Breast (tissue), 4 donors: ENCODE measurements around the genes SSX4, FTSJ1 and TBC1D25.

DNA sequence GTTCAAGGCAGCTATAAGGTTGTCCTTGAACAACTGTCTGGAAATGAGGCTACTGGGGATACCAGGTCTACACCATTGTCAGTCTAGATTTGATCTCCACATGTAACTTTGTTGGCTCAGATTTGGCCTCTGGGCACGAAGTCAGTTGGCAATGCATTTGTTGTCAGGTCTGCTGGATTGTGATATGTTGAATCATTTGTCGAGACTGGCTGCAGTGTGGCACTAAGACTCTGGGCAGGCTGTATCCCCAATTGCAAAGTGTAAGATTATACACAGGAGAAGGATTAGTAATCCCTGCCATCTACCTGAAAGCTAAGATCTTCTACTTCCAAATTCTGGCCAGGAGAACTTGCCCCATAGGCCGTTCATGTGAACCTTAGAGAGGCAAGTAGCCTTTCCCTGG is 26.5 kb downstream of the ZNF81 start:
- PRO-cap, 3 experiments = no peak in any of the 3 experiments
- RRBS = no CpG with 5 or more reads among the region's 3 CpGs

DNA sequence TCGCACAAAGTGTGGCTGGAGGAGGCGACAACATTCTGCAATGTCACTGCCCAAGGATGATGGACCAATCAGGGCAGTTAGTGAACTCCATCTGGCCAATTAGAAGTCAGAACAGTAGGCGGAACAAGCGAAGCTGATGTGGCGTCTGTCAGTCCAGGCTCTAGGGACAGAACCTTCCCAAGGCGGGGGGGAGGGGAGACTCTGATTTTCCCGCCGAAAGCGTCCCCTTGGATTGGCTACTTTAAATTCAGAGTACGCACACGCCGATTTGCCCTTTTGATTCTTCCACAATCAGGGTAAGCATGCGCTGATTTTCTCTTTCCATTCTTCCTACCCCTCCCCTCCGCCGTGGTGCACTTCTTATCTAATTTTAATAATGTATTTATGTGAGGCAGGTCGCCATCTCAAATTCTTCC is at the start of gene SSX4:
SSX4 (plus strand) TSS at position 271 of the 416 bp plus-strand sequence.
- PRO-cap, 3 experiments = no peak in any of the 3 experiments
- RRBS = no CpG with 5 or more reads among the region's 16 CpGs

DNA sequence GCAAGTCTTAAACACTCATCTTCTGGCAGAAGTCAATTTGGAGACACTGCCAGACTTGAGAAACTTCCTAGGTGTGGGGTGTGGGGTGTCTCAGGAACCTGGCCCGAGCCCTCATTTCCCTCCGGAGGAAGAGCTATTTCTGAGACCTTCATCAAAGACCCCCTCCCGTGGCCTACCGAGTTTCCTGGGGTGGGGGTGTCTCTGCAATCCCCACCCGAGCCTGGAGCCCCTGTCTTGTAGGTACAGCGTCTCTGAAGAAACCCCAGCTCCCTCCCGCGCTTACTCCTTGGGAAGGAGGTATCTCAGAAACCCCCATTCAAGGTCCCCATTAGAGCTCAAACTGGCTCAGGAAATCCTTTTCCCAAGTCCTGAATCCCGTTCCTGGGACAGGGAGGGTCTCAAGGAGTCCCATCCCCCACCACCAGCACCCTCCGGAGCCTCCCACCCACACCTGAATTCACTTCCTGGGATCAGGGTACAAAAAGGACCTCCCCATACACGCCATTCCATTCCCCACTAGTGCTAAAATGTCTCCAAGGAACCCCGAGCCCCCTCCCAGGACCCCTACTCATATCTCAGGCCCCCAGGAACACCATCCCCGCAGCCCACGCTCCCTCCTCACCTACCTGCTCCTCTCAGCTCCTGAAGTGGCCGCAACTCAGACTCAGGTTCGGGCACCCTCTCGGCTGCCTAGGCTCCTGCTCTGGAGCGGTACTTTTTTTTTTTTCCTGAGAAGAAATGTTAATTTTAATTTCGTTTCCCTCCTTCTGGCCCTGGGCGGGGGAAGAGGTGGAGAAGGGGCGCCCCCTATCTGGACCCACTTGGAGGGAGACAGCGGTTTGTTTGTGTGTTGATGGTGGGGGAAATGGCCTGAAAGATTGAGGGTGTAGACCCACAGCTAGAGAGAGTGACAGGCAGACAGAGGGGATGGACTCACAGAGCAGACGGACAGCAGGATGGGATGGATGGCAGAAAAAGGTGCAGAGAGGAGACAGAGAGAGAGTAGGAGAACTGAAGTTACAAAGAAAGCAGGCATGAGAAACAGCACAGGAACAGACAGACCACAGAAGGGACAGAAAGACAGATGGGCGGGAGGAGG is 1.0 kb downstream of the SLC38A5 start:
- PRO-cap, 3 experiments = no peak in any of the 3 experiments
- RRBS = no CpG with 5 or more reads among the region's 24 CpGs

GRCh38 chrX:48475975-48476697 is at the start of gene FTSJ1:
FTSJ1 (plus strand) TSS chrX:48476199.
- PRO-cap, 3 experiments = peak in 3 of 3 experiments; most common plus-strand start chrX:48476234 (in 3)
- RRBS = 28% methylated on average over 18 of the region's 66 CpGs

DNA sequence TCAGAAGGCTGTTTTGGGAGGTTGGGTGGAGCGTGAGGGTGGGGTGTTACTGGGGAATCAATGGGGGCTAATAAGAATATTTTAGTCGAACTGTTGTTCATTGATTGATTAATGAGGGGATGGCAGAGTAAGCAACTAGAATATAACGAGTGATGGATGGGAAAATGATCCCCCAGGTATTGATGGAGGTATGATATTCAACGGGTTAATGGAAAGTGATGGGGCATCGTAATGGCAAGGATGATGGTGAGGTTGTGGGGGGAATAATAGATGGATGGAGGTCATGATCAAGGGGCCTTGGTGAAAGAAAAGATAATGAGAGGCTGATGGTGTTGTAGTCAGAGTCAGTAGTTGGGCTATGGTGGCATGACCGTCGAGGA is 689 bp downstream of the FTSJ1 start:
- PRO-cap, 3 experiments = no peak in any of the 3 experiments
- RRBS = no CpG with 5 or more reads among the region's 7 CpGs

DNA sequence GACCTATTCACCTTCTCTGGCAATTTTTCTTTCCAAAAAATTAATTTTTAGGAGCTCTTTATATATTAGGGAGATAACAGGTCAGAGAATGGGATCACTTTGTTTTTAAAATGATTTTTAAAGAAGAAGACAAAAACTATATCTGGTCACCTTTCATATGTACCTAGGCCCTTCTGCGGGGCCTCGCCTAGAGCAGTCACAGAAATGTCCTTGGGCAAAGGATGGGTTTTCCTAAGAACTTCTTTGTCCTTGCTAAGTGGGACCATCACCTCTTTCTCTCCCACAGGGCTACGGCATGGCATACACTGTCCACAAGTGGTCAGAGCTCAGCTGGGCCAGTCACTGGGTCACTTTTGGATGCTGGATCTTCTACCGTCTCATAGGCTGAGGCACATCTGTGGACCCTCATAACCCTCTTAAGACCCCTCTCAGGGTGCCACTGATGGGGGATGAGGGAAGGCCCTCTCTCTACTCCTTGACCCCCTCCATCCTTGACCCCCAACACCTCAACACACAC is 1.5 kb upstream of the EBP start:
- PRO-cap, 3 experiments = no peak in any of the 3 experiments
- RRBS = no CpG with 5 or more reads among the region's 4 CpGs

DNA sequence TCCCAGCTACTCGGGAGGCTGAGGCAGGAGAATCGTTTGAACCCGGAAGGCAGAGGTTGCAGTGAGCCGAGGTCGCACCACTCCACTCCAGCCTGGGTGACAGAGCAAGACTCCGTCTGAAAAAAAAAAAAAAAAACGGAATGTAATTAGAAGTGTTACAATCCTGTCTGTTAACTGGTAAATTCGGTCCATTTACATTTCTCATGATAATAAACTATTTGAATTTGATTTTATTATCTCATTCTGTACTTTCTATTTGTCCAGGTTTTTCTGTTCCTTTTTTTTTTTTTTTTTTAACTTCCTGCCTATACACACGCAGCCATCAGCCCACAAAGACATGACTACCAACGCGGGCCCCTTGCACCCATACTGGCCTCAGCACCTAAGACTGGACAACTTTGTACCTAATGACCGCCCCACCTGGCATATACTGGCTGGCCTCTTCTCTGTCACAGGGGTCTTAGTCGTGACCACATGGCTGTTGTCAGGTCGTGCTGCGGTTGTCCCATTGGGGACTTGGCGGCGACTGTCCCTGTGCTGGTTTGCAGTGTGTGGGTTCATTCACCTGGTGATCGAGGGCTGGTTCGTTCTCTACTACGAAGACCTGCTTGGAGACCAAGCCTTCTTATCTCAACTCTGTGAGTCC is 1.9 kb downstream of the EBP start:
- PRO-cap, 3 experiments = no peak in any of the 3 experiments
- RRBS = no CpG with 5 or more reads among the region's 20 CpGs

GRCh38 chrX:48539218-48540187 is at the start of gene TBC1D25:
TBC1D25 (plus strand) TSS chrX:48539714.
- PRO-cap, 3 experiments = peak in 3 of 3 experiments; most common plus-strand start chrX:48539737 (in 2); most common minus-strand start chrX:48540121 (in 3)
- RRBS = 21% methylated on average over 14 of the region's 72 CpGs

- PRO-cap, 3 experiments = peak in 2 of 3 experiments; most common plus-strand start chrX:48574946 (in 1); most common minus-strand start chrX:48574868 (in 2)
- RRBS = 10% methylated on average over 11 of the region's 36 CpGs
Measured at GRCh38 chrX:48574635-48575350, 509 bp downstream of the RBM3 start.

DNA sequence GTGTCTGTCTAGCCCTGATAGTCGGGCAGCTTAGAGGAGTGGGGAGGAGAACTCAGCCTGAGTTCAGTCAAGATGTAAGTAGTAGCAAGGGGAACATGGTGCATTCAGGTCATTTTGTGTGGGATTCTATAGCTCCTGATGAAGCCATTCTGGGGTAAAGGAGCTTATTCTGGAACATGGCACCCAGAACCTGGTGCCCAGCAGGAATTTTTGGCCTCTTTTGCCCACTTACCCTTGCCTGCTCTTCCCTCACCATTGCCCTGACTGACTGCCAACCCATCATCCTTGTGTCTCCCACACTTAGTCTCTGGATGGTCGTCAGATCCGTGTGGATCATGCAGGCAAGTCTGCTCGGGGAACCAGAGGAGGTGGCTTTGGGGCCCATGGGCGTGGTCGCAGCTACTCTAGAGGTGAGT is 1.7 kb downstream of the RBM3 start:
- PRO-cap, 3 experiments = no peak in any of the 3 experiments
- RRBS = no CpG with 5 or more reads among the region's 6 CpGs

DNA sequence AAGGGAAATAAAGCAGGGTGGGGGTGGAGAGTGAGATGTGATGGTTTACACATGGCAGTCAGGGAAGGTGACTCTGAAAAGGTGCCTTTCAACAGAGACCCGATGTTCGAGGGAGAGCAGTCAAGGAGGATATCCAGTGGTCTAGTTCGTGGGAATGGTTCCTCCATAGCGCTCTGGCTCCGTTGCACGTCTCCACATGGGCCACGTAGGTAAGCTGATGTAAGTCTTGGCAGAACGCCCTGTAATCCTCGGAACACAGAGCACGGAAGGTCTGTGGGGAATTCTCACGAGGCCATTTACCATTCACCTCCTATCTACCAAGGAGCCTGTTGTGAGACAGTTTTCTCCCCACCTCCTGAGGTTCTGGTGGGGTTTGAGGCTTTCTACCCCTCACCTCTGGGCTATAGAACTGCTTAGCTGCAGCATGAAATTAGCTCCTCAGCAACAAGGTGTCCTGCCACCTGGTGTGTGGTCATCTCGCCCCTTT is 7.5 kb upstream of the WDR13 start:
- PRO-cap, 3 experiments = peak in 2 of 3 experiments; most common plus-strand start position 279 of the sequence (in 1); most common minus-strand start position 184 of the sequence (in 2)
- RRBS = no CpG with 5 or more reads among the region's 12 CpGs

GRCh38 chrX:48592919-48593372 is 4.3 kb upstream of the WDR13 start:
- PRO-cap, 3 experiments = no peak in any of the 3 experiments
- RRBS = no CpG with 5 or more reads among the region's 6 CpGs

DNA sequence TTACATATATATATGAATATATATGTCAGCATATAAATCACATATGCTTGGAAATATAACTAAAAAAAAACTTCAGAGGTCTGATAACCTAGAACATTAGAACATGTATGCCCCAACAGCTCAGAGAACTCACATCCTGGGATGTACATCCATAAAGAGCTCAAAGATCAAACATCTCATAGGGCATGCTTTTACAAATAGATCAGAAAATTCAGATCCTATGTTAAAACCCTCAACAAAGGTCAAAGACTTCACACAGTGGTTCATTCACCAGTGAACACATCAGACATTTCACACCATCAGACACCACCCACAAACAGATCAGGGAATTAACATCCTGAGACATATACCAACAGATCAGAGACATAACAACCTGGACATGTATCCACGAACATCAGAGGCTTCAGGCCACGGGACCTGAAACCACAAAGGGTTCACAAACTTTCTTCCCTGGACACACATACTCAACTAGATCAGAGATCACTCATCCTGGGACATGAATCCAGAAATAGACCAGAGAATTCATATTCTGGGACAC is 23.4 kb downstream of the SUV39H1 start:
- PRO-cap, 3 experiments = no peak in any of the 3 experiments
- RRBS = no CpG with 5 or more reads among the region's 2 CpGs

- PRO-cap, 3 experiments = no peak in any of the 3 experiments
- RRBS = no CpG with 5 or more reads among the region's 5 CpGs
Measured at GRCh38 chrX:48896390-48896777, 1.2 kb downstream of the TIMM17B start.

DNA sequence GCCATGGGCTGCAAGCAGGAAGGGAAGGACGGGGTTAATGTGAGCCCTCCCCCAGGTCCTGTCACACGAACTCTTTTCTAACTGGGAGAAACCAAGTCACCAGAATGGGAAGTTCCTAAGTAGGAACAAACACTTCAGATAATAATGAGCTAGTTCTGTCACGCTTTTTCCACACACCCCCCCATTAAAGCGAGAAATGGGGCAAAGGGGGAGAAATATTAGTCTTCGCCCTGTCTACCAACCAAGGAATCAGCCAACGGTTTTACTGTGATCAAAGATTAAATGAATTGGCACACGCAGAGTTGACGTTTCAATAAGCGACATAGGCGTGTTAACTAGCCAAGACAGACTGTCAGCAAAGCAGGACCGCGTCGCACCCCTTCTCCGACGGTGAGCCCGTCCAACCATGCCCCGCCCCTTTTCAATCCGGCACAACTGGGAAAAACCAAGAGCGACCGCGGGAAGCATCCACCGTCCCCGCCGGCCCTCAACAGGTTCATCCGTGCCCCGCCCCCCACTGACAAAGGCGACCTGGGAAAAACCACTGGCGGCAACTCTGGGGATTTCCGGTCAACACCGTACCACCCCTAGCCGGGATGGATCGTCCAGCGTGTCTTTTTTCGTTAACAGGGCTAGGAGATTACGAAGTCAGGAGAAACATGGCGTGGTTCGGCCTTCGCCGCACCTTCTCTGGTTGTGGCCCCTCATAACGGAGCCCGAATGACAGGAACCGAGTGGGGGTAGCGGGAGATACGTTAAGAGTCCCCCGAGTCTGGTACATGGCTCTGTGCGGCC is 520 bp downstream of the TIMM17B start:
- PRO-cap, 3 experiments = peak in 3 of 3 experiments; most common plus-strand start position 448 of the sequence (in 3); most common minus-strand start position 245 of the sequence (in 1)
- RRBS = 7% methylated on average over 11 of the region's 46 CpGs

GRCh38 chrX:48902670-48903333 is 5.1 kb downstream of the PQBP1 start:
- PRO-cap, 3 experiments = no peak in any of the 3 experiments
- RRBS = 67% methylated on average over 8 of the region's 16 CpGs

DNA sequence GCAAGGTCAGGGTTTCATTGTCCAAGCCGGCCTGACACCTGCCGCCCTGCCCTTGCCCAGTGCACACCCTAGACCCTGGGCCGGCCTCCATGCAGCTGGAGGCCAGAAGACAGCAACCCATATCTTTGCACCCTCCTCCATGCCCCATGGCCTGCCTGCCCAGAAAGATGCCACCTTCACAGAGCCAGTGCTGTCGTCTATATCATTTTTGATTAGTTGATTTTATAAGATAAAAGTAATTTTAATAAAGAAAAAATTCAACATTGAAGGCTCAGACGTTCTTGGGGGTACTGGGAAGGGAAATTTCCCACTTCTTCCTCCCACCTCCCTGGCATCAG is 3.6 kb upstream of the PIM2 start:
- PRO-cap, 3 experiments = no peak in any of the 3 experiments
- RRBS = no CpG with 5 or more reads among the region's 5 CpGs

DNA sequence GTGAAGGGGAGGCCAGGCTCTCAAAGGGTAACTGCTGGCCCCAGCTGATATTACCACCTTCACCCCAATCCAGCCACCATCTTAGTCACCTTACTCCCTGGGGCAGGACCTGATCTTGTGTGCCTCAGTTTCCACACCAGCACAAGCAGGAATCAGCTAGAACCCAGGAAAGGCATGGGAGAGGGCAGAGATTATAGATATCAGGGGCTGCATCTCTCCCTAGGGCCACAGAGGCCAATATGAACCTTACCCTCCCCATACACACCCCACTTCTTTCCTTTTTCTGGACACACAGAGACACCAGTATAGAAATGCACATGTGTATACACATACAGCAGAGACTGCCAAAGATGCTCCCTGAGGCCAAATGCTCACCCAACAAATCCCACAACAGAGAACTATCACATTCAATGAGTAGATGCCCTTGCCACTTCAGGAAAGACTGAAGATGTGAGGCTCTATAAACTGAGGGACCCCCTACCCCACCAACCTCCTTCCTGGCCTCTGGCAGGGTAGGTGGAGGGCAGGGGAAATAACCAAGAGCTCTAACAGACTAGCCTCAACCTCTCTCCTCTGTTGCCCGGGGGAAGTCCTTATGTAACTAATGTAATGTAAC is 18.1 kb downstream of the OTUD5 start:
- PRO-cap, 3 experiments = no peak in any of the 3 experiments
- RRBS = no CpG with 5 or more reads among the region's 1 CpG

- PRO-cap, 3 experiments = no peak in any of the 3 experiments
- RRBS = no CpG with 5 or more reads among the region's 12 CpGs
Measured at GRCh38 chrX:49001338-49001937, 626 bp downstream of the GRIPAP1 start.

GRCh38 chrX:49117525-49118027 is 6.0 kb downstream of the GPKOW start:
- PRO-cap, 3 experiments = no peak in any of the 3 experiments
- RRBS = no CpG with 5 or more reads among the region's 10 CpGs